ENCODE data around the gene COL28A1.

DNA sequence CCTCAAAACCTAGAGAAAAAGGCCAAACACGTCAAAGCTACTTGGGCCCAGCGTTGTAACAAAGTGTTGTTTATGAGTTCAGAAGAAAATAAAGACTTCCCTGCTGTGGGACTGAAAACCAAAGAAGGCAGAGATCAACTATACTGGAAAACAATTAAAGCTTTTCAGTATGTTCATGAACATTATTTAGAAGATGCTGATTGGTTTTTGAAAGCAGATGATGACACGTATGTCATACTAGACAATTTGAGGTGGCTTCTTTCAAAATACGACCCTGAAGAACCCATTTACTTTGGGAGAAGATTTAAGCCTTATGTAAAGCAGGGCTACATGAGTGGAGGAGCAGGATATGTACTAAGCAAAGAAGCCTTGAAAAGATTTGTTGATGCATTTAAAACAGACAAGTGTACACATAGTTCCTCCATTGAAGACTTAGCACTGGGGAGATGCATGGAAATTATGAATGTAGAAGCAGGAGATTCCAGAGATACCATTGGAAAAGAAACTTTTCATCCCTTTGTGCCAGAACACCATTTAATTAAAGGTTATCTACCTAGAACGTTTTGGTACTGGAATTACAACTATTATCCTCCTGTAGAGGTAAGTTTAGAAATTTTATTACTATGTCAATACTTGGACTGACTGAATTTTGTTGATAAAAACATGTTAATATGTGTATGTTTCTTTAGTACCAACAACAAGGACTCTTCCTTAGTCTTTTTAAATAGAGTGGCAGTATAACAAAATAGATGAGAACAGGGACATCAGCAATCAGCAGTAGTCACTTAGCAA lies 56.2 kb downstream of the C1GALT1 start:
- RRBS, result no CpG with 5 or more reads among the region's 5 CpGs

- RRBS, result no CpG with 5 or more reads among the region's 1 CpG
Observed at GRCh38 chr7:7415084-7415374, 120.6 kb downstream of the COL28A1 start.

DNA sequence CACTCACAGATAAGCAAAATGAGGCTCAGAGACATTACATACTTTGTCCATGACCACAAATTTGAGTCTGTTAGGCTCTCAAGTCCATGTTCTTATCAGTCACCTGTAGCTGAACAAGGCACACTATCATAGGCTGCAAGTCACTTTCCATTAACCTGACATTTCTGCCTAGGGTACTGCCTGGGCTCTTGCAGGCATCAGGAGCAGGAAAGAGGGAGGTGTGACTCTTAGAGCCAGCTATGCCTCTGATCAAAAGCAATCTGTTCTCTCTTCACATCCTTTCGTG lies 22.5 kb downstream of the COL28A1 start:
- RRBS, result no CpG with 5 or more reads among the region's 1 CpG

DNA sequence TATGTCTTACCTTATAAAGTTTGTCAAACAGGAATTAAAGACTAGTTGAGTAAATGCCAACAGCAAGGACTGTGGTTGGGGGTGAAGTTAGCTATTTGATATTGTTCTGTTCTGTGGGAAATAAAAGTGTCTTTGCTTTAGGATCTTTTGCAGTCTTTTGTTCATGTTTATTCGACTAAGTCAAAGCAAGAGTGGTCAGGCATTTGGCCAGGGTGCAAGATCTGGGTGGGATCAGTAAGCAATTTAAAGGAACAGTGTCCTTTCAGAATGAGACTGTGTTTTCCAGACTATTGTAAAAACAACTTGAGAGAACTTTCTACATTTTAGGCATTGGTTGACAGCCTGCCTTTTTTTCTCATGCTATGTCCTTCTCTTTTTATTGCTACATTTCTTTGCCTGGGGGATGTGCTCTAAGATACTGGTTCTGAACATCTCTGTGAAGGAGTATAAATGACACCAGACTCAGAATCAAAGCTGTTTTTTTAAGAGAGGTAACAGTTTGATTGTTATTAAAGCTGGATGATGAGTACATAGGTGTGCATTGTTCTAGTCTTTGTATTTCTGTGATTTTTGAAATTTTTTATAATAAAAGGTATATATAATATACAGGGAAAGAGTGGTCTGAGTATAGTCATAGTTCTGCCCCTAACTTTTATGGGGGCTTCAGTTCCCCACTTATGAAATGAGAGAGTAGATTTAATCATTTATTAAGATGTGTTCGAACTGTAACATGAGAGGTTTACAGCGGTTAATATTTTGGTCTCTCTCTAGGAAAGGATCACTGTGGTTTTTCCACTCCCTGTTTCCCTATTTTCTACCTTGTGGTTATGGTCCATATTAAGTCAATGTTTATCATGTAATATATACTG lies at the start of gene COL28A1:
TSS of gene COL28A1 (minus strand) at position 134 of the 869 bp plus-strand sequence.
- RRBS, result no CpG with 5 or more reads among the region's 3 CpGs

DNA sequence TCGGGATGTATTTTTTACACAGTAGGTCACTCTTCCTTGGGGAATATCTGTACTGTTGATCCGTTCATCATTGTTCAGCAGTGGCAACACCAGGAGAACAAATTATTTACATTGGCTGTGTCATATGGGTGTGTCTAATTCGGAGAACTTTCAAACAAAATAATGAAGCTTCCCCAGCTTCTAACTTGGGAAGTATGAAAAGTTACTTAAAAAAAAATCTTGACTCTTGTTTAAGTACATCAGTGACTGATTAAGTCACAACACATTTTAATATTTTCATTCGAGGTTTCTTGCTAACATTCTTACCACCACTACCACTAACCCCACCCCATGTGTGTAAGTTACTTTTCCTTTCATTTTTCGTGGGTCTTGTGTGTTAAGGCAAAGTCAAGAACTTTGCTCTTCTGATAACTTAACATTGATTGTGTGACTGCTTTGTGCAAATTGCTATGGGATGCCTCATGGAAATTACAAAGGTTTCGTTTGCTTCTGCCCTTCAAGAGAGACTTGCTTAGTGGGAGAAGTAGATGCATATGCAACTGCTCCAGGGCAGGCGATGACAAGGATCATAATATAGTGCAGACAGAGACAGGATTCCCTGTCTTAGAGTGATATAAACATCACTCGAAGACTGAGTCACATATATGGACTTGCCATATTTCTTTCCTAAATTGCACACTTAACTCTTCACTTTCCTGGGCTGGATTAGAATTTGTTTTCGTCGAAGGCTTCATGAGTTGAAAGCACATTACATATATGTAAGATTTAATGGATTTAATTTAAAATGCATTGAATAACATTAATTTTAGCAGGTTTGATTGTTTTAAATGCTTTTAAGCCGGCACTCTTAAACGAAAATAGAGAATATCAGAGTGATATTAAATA lies 43.9 kb upstream of the RPA3 start:
- RRBS, result no CpG with 5 or more reads among the region's 12 CpGs

DNA sequence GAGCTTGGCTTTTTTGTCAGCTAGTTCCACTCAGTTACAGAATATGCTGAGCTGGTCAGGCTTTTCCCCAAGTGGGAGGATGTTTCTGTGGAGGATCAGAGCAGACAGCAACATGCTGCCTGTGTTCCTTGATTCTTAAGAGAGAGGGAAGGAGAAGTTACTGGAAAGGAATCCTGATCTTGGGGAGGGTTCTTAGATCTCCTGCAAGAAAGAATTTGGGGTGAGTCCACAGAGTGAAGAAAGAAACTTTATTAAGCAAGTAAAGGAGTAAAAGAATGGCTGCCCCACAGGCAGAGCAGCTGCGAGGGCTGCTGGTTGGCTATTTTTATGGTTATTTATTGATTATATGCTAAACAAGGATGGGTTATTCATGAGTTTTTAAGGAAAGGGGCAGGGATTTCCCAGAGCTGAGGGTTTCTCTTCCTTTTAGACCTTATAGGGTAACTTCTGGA lies 76.9 kb upstream of the RPA3 start:
- RRBS, result no CpG with 5 or more reads among the region's 1 CpG

DNA sequence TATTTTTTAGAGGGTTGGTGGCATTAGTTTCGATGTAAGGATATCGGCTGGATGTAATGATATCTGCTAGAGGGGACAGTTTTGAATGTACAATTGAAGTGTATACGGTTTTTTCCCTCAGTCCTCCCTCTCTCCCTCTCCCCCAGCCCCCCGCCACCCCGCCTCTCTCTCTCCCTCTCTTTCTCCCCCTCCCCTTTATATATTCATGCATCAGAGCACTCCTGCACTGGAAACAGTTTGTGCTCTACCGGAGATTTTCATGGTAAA lies 1.6 kb downstream of the GLCCI1 start:
- RRBS, result no CpG with 5 or more reads among the region's 6 CpGs

- RRBS, result no CpG with 5 or more reads among the region's 1 CpG
Observed at GRCh38 chr7:8213415-8213740, 48.6 kb downstream of the ICA1 start.

GRCh38 chr7:8262438-8262759 lies 432 bp upstream of the ICA1 start:
- RRBS, result 46% methylated on average over 7 of the region's 16 CpGs

DNA sequence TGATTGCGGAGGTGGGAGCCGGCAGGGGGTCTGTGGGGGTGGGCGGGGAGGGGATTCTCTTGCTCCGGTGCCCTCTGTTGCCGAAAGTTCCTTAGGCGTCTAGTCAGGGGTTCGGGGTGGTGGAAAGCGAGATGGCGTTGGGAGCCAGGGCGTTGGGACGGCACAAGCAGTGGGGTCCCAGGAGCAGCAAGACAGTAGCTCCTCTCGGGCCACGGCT lies 8.4 kb downstream of the NXPH1 start:
- RRBS, result 26% methylated on average over 3 of the region's 13 CpGs

DNA sequence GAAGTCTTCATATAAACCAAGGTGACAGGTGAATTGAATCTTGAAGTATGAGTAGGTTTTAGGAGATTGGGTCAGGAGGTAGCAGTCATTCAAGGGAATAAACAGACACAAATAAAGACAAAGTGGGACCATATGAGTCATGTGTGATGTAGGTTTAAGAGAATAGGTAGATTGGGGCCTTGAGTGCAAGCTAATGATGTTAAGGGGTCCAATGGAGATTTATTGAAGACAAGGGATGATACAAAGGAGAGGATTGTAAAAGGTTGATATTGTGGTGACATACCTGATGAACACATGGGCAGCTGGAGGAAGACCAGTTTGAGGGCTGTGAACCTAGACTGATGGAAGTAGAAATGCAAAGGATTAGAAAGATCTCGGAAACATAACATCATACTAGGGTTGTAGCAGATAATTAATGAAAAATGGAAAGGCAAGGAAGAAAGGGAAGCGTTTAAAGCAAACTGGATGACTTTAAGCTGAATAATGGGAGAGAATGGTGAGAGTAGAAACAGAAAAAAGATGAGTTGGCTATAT lies 117.2 kb downstream of the PHF14 start:
- RRBS, result no CpG with 5 or more reads among the region's 2 CpGs

DNA sequence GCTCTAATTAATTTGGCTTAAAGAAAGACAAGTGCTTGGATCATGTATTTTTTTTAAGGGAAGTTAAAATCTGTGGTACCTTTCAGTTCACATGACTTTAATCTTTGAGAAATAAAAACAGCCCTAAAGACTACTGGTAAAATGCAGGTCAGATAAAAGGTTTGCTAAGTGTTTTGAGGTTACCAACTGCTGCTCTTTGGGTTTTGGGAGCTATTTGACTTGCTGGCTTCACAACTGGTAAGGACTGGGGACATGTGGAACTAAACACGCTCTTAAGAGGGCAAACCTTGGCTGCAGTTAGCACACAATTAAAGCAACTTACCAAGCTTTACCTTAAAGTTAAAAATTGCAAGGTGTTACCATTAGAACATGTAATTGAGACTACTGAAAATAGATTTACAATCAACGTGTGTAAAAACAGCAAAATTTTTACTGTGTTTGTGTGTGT lies 220.2 kb downstream of the PHF14 start:
- RRBS, result no CpG with 5 or more reads among the region's 2 CpGs

- RRBS, result 97% methylated on average over 6 of the region's 31 CpGs
Observed at GRCh38 chr7:12556386-12556734, 14.2 kb upstream of the SCIN start.

DNA sequence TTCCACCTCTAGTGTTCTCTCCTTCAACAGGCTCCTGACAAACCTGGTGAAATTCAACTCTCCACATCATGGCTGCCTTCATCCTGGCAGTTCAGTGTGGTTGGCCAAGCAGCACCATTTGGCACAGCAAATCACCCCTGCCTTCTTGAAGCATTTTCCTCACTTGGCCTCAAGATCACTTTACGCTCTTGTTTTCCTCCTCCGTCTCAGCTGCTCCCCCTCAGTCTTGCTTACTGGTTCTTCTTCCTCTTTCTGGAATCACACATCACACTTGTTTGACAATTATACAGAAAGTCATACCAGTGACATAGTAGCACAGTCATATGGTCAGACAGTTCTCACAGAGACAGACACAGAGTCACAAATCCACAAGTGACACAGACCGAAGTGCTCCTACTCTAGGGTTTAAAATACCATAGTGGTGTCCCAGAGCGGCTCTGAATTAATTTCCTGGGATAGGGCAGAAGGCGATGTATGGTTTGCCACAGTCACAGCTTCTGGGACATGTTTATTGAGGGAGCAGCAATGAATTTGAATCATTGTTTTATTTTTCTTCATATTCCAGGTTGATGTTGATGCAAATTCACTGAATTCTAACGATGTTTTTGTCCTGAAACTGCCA lies 43.7 kb upstream of the ARL4A start:
- RRBS, result no CpG with 5 or more reads among the region's 6 CpGs

DNA sequence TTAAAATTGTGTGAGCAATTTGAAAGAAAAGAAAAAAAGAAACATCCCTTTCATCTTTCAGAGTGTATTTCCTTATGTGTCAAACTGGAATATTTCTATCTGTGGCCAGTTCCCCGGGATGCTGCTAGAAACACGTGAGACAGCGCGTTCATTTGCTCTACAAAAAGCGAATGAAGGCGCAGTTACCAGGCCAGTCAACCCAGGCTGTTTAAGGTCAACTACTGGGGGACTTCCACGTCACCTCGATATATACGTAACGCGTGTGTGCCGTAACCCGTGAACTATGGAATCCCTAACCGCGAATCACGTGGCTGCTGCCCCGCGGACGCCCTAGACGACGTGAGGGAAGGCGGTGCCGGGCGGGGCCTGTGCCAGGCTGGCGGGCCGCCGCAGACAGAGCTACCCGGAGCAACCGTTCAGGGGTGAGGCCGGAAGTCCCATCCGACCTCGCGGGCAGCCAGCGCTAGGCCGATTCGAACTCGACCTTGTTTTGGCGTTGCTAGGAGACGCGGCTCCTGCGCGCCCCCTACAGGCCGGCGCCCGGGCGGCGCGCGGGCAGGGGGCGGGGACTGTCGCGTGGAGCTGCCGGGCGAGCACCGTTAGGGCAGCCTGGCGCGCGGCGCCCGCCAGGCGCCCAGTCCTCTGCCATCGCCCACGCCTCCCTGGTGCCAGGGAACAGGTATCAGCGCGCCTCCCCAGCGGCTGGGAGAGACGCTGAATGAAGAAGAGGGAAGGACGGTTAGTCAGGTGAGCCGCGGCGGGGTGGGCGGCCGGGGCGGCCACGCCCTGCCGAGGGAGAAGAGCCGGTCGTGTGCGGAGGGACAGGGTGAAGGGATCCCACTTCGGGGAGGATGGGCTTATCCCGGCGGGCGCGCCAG lies 897 bp upstream of the ARL4A start:
- RRBS, result 7% methylated on average over 33 of the region's 84 CpGs

GRCh38 chr7:12688332-12689021 lies 1.0 kb downstream of the ARL4A start:
- RRBS, result no CpG with 5 or more reads among the region's 4 CpGs

DNA sequence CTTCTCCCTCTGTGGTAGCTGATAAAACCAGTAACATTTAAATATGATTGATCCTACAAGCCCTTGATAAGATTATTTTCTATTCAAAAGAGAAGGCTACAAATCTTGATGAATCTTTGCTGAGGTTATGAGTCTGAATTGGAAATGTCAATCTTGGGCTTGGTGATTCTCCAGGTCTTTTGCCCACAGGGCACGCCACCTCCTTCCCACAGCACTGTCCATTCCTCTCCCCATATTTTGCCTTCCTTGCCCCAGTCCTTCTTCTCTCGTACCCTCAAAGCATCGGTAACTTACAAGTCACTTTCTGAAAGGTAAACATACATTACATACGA lies 241.2 kb downstream of the ARL4A start:
- RRBS, result no CpG with 5 or more reads among the region's 4 CpGs

DNA sequence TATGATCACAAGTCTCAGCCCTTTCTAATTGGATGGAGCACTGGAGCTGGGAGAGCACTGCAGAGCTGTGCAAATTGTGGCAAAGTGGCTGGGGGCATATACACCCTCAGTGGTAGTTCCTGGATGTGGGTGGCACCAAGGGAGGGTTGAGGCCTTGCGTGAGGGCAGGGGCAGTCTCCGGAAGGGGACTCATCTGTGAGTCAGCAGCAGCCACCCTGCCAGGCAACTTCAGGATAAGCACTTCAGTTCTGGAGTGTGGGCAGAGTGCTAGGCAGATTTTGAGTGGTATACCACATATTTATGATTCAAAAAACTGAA lies 210.5 kb downstream of the ETV1 start:
- RRBS, result no CpG with 5 or more reads among the region's 2 CpGs

DNA sequence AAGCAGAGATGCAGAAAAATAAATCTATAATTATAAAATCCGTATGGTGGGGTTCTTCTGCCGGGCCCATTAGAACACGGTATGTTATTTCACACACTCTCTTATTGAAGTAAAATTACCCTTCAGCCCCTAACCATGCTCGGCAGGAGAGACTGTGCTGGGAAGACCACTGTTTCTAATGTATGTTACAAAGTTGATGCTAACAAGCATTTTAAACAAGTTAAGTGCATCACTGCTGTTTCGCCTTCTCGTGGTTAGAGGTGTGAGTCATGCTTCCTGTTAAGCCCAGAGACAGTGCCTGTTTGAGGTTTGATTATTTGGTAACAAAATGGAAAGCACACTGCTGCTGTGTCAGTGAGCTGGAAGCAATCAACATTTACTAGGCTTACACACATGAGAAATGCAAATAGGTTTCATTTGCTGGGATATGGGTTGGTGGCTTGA lies 139.4 kb downstream of the ETV1 start:
- RRBS, result no CpG with 5 or more reads among the region's 6 CpGs

GRCh38 chr7:14351053-14351536 lies 361.6 kb upstream of the ETV1 start:
- RRBS, result no CpG with 5 or more reads among the region's 5 CpGs